Measurements from ENCODE around the gene GOLGA6A.

- PRO-cap, result no peak
- RRBS, 2 experiments, result 87 to 90% methylated on average over 5 of the region's 13 CpGs
These were observed 30.4 kb downstream of the LOXL1 start for GRCh38 chr15:73956578-73957180.

DNA sequence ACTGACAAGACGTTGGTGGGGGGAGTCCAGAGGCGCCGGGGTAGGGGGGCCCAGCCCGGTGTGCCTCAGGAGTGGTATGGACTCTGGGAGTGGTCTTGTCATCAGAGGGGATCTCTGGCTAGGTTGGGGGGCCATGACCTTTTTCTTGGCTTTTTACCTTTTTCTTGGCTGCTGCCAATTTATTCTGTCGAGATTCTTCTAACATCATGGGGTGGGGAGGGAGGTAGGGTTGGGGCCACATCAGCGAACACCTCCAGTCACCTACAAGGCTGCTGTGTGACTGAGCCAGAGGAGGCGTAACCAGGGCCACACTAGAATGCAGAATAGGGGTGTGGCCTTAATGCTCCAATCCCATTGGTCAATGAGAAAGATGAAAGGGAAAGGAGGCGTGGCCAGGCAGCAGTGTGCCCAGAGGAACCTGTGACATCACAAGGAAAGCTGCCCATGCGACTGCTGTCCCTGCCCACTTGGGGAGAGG lies at the start of gene GOLGA6A:
Gene GOLGA6A, minus strand, starts transcription at position 282 of the 478 bp plus-strand sequence.
- PRO-cap, result no peak
- RRBS, 2 experiments, result no CpG with 5 or more reads among the region's 9 CpGs

DNA sequence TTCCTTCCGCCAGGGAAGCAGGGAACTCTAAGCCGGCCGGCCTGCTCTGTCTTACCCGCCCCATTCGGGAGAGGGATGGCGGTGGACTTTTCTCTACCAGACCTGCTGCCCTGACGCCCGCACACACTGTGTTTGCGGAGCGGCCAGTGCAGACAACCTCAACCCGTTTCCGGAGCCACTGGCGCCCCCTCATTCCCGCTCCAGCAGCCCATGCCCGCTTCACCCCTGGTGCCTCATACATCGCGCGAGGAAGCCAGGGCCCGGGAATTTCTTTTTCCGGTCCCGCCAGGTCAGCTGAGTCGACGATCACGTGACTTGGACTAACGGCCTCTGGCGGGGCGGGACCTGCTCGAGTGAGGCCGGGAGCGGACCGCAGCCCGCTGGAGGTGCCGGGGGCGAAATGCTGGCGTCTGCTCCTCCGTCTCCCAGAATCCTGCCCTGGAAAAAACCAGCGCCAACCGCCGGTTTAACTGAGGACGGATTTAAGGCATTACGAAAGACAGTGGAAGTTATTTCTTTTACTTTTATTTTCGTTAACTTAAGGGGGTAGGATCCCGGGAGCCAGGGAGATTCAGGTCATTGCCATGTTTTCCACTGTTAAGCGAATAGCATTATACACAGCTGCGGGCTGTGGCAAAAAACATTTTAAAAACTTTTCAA lies 17.7 kb upstream of the GOLGA6A start:
- PRO-cap, result bidirectional peak, plus-strand start at position 341 of the sequence, minus-strand start at position 268 of the sequence
- RRBS, 2 experiments, result under 1 to 3% methylated on average over 4 of the region's 45 CpGs

DNA sequence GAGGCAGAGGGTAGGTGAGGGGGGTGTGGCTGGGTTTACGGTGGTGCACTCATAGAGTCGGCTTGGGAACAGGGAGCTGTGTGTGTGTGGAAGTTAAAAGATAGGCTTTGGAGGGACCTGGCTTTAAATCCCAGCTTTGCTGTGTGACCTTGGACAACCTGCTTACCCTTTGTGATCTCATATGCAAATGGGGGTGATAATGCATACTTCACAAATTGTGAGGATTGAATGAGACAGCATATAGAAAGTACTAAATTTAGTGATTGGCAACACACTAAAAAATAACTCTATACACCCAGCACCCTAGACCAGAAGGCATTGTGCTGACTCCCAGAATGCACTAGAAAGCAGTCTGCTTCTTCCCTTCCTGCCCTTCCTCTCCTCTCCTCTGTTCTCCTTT lies 9.8 kb upstream of the ISLR2 start:
- PRO-cap, result no peak
- RRBS, 2 experiments, result no CpG with 5 or more reads among the region's 2 CpGs

DNA sequence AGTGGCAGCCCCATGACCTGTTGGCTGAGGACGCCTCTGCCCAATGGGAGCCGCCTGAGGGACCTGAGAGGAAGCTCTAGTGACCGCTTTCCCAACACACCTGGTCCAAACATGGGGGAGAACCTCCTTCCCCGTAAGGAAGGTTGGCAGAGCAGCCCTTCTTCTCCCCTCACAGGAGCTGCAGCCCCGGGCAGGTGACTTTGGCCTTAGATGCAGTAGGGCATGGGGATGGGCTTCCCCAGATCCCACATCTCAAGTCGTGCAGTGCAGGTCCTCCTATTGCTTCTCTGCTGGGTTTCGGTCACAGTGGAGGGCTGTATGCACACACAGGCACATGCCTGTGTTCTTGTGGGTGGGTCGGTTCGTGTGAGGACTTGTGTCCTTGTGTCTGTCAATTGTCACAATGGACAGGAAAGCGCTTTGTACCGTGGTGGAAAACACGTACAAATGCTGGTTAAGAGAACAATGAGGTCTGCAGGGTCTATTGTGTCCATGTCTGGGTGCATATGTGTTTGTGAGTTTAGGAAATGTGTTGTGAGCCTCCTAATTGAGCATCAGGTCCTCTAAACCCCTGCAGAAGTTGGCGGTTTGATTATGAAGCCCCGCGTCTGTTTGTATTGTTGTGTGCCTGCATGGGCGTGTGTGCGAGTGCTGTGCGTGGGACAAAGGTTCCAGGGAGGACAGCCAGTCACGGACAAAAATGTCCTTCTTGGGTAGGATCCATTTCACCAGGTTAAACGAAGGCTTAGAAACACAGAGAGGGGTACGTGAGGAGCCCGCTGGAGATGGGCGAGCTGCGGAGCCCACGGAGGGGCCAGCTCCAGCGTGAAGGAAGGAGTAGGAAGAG lies 1.5 kb downstream of the ISLR2 start:
- PRO-cap, result no peak
- RRBS, 2 experiments, result no CpG with 5 or more reads among the region's 26 CpGs

DNA sequence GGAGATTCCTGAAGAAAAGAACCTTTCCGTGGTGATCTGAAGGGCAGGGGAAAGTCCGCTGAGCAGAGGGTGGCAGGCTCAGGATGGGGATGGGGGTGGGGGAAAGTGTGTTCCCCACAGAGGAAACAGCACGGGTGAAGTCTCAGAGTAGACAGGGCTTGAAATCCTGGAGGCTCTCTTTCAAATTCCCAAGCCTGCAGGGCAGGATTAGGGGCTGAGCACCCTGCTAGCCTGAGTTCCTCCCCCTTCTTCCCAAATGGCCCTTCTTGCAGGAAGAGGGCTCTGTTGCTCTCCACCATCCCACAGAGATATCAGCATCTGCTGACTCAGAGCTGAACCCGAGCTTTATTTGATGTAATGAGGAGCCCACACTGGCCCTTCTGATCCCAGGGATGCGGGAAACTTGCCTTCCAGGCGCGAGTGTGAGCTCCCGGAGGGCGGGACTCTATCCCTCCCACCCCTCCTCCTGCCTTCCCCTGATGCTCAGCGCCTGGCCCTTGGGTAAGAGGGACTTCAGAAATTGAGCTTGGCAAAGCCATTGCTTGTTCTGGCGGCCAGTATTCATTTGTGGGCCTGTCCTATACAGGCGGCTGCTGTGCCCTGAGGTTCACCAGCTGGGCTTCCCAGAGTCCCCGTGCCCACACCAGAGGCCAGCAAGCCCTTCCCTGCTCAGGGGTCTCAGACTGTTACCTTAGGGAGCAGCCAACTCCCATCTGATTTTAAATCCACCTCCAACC lies 1.4 kb upstream of the STRA6 start:
- PRO-cap, result no peak
- RRBS, 2 experiments, result no CpG with 5 or more reads among the region's 13 CpGs

GRCh38 chr15:74374198-74375043 lies 7.0 kb upstream of the CYP11A1 start:
- PRO-cap, result bidirectional peak, plus-strand start at chr15:74374522, minus-strand start at chr15:74374378
- RRBS, 2 experiments, result under 1 to 1% methylated on average over 19 of the region's 48 CpGs

DNA sequence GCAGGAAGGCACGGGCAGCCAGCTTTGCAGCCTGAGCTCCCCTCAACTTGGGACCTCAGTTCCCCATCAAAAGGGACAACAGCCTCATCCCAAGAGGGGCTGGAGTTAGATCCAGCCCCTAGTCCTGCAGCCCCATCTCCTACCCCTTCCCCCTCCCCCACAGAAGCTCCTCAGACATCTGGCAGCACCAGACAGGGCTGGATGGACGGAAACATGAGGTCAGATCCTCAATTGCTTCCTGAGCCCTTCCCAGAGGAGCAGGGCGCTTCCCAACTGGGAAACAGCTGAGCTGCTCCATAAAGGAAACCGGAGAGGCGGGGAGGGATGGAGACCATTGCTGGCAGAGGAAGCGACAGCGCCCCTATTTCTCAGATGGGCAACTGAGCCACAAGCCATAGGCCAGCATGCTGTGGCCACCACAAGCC lies 18.2 kb upstream of the CYP11A1 start:
- PRO-cap, result no peak
- RRBS, 2 experiments, result no CpG with 5 or more reads among the region's 7 CpGs

DNA sequence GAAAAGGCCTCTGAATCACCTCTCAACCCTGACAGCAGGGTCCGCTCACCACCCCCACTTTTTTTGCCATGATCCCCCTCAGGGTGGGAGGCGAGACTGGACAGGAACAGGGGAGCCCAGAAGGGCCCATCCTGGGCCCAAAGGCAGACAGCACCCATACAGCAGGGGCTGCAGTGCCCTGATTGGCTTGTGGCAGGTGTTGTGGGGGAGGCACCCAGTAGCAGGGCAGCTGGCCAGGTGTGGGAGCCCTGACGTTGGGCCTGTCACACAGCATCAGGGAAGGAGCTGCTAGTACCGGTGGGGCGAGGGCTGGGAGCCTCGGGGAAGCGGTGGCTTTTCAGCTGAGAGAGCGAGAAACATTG lies 19.6 kb upstream of the CYP11A1 start:
- PRO-cap, result no peak
- RRBS, 2 experiments, result no CpG with 5 or more reads among the region's 8 CpGs

DNA sequence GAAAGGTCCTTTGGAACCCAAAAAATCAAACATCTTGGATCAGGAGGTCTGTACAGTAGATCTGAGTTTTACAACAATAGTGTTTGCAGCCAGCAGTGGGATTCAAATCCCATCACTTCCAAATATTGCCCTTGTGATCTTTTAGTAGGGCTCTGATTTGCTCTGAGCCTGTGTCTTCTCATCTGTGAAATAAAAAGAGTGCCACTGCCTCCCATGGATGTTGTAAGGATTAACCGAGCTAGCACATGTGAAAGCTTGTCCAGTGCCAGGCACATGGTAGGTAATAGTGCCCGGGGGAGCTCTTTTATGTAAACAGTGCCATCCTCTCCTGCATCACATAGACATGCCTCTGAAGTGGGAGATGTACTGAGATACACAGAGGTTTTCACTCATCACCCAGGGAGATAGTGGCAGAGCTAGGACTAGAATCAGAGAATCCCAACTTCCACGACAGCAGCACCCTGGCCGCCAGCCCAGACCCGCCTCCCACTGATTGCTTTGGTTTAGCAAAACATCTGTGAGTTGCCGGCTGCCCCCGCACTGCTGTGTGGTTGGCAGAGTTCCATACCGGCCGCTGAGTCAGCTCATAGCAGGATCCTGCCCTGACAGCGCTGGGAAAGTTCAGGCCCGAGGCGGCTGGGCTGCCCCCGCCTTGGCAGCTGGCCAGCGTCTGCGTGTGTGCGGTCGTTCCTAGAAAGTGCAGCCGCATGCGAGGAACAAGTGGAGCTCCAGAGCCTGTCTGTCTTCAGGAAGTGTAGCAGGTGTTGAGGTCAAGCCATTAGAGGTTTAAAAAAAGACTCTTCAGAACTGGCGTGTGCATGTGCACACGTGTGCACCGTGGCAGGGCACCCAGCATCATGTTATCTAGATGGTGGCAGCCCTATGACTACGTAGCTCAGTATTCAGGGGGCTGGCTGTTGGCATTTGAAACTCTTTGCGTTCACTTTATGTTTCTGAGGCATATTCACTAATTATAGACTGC lies 5.0 kb downstream of the ARID3B start:
- PRO-cap, result bidirectional peak, plus-strand start at position 669 of the sequence, minus-strand start at position 491 of the sequence
- RRBS, 2 experiments, result 0 to 1% methylated on average over 2 of the region's 24 CpGs

- PRO-cap, result no peak
- RRBS, 2 experiments, result no CpG with 5 or more reads among the region's 12 CpGs
These were observed 5.4 kb downstream of the CLK3 start for GRCh38 chr15:74621030-74621531.

DNA sequence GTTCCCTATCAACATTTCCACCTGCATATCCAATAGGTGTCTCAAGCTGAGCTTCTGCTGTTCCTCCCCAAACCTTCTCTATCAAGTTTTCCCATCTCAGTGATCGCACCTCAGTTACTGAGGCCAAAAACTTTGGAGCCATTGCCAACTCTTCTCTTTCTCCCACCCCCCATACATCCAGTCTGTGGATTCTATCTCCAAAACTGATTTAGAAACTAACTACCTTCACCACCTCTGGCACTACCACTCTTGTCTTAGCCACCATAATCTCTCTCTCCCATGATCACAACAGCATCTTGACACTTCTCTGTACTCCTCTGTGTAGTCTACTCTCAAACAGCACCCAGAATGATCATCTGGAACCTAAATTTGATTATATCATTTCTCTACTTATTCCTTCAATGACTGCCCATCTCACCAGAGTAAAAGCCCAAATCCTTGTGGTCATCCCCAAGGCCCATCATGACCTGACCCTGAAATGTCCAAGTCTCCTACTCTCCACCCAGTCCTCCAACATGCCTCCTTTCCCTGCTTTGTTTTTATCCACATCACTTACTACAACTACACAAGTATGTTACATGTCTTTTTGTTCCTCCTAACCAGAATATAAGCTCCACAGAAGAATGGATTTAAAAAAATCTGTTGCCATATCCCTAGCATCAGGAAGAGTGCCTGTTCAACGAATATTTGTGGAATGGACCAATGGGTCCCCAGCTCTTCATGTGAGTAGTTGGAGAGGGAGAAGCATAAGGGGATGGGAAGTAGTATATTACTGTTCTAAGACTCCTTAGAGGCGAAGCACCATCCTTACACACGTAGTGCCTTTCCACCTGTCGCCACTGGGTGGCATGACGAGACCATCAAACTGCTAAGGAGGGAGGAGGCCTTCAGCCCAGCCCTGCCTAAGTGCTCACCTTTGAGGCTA lies 19.1 kb downstream of the CLK3 start:
- PRO-cap, result no peak
- RRBS, 2 experiments, result no CpG with 5 or more reads among the region's 6 CpGs

DNA sequence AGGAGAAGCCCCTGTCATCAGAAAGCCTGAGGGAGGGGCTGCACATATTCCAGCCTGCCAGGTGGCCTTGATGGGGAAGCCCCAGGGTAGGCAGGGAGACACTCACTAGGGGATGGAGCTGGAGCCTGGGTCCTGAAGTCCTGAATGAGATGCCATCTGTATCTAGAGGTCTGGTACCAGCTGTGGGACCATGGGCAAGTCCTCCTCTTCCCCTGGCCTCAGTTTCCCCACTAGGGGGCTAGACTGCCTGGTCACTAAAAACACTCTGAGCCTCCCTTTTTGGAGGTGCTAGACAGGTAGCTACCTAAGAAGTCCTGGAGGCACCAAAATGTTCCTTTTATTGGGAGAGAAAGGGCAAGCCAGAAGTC lies 285 bp downstream of the CYP1A1 start:
- PRO-cap, result no peak

DNA sequence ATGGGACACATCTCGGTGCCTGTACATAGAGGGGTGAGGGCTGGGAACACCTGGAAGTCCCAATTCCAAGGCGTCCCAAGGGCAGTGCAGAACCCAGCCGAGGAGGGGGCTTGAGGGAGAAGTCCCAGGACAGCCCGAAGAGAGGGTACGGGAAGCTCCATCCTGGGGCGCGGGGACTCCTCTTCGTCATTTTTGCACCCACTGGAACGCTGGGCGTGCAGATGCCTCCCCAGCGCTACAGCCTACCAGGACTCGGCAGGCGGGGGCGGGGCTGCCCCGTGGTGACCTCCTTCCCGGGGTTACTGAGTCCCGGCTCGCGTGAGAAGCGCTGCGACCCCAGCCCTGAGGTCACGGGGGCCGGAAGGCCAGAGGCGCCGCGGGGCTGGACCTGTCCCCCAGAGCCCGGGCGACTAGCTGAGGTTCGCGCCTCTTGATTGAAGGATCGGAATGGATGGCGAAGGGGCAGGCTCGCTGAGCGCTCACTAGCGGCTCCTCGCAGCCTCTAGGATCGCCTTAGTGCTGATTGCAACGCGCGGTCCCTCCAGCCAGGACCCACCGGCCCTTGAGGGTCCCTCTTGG lies 472 bp upstream of the CYP1A1 start:
- PRO-cap, result unidirectional peak, plus-strand start at position 368 of the sequence; unidirectional peak, plus-strand start at position 439 of the sequence; bidirectional peak, plus-strand start at position 522 of the sequence, minus-strand start at position 518 of the sequence
- RRBS, 2 experiments, result 2% methylated on average over 11 of the region's 41 CpGs

GRCh38 chr15:74831632-74832216 lies 5.3 kb downstream of the CPLX3 start:
- PRO-cap, result no peak
- RRBS, 2 experiments, result no CpG with 5 or more reads among the region's 6 CpGs

DNA sequence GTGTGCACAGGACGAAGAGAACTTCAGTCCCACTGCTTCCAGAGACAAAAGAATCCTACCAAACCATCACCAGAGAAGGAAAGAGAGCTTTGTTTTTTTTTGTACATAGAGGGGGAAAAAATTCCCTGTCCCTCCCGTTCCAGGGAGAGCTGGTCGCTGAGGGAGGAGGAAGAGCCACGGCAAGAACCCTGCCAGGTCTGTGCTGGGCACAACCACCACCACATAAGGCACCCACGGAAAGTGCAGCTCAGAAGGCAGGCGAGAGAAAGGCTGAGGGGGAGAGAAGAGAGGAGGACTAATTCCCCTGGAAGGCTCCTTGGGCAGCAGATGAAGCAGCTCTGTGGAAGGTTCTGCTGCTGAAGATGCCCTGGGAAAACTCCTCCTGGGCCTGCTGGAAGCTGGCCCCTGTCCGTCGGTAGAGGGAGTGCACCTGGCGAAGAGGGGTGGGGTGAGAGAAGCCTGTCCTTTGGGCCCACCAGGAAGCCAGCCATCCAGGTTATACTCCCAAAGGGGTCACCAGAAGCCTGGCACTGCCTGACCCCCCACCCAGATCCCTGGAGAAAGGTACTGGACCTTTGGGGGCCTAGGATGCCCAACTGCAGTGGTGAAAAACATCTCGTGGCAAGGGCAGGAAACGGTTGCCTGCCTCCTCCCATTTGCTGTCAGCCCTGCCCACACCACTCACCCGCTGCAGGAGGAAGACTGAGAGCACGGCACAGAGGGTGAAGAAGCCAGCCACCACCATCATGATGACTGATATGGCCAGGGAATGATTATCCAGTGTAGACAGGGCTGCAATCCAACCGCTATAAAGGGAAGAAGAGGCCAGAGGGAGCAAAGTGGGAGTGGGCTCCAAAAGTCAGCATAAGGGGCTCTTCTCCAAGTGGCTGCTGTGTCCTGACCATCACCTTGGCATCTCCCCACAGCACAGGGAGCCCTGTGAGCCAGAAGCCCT lies 2.1 kb upstream of the ULK3 start:
- PRO-cap, result no peak
- RRBS, 2 experiments, result no CpG with 5 or more reads among the region's 14 CpGs

DNA sequence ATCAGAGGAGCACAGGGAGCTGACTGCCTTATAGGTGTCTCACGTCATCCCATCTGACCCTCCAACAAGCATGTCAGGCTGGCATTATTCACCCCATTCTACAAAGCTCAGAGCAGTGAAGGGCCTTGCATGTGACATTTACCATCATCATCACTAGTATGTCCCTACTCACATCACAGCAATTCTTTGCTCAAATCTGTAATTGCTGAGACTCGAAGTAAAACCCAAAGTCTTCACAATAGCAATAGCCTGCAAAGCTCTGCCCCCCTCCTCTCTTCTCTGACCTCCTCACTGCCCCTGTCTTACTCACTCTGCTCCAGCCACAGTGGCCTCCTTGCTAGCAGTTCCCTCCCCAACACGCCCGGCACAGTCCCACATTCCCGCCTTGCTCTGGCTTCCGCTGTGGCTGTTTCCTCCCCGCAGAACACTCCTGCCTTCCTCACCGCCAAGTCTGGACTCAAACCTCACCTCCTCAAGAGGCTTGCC lies 629 bp upstream of the MPI start:
- PRO-cap, result bidirectional peak, plus-strand start at position 343 of the sequence, minus-strand start at position 313 of the sequence
- RRBS, 2 experiments, result no CpG with 5 or more reads among the region's 8 CpGs

DNA sequence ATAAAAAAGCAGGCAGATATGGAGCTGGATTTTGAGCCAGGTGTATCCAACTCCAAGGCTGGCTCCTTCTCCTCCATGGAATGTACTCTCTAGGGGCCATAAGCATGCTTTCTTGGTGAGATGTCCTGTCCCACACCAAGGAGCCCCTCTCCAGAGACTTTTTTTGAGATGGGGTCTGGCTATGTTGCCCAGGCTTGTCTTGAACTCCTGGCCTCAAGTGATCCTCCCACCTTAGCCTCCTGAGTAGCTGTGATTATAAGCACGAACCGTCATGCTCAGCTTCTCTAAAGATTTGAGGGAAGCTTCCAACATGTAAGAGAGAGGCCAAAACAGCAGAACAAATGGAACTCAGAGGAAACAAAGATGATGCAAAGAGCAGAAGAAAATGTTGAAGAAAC lies 48.5 kb downstream of the PPCDC start:
- PRO-cap, result no peak
- RRBS, 2 experiments, result no CpG with 5 or more reads among the region's 2 CpGs

GRCh38 chr15:75138002-75138786 lies 63.5 kb upstream of the C15orf39 start:
- PRO-cap, result no peak
- RRBS, 2 experiments, result 82 to 85% methylated on average over 5 of the region's 17 CpGs

- PRO-cap, result no peak
- RRBS, 2 experiments, result no CpG with 5 or more reads among the region's 8 CpGs
These were observed 19.3 kb upstream of the C15orf39 start for GRCh38 chr15:75182420-75182783.

Measured in HEK293 (cell line).